ENCODE measurements around a stretch of chr11.

GRCh38 chr11:35157991-35159205 lies 19.4 kb downstream of the CD44 start:
- PRO-cap = no peak

DNA sequence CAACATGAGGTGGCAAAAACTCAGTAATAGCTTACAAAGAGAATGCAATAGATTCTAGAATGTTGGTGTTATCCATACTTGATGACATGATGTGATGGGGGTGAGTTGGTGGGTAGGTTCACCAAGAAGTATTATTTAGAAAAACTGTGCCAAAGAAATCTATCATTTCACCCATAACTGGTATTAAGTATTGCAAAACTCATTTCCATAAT lies 39.6 kb downstream of the CD44 start:
- PRO-cap = no peak

DNA sequence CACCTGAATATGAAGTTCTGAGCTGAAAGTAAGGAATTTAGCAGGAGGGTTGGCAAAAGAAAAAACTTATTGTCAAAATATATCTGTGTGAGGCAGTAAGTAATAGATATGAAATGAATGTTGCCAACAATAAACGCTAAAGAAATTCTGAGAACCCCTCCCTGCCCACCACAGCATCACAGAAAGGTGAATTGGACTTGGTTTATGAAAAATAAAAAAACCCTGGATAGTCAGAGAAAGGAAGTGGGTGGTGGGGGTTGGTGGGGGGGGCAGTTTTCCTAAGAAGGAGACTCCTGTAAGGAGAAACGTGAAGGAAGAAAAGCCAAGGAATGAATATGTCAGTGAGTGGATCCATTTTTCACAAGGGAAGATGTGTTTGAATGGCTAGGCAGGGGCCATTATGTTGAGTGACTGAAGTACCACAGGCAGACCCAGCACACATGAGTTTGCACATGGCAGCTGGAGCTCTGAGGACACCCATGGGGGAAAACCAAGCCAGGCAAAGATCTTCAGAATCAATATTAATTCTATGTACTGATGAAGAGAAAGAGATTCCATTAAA lies 67.5 kb downstream of the CD44 start:
- PRO-cap = no peak

- PRO-cap = no peak
These were observed 75.9 kb downstream of the CD44 start for GRCh38 chr11:35214568-35215481.

GRCh38 chr11:35226216-35226621 lies 87.2 kb downstream of the CD44 start:
- PRO-cap = no peak

DNA sequence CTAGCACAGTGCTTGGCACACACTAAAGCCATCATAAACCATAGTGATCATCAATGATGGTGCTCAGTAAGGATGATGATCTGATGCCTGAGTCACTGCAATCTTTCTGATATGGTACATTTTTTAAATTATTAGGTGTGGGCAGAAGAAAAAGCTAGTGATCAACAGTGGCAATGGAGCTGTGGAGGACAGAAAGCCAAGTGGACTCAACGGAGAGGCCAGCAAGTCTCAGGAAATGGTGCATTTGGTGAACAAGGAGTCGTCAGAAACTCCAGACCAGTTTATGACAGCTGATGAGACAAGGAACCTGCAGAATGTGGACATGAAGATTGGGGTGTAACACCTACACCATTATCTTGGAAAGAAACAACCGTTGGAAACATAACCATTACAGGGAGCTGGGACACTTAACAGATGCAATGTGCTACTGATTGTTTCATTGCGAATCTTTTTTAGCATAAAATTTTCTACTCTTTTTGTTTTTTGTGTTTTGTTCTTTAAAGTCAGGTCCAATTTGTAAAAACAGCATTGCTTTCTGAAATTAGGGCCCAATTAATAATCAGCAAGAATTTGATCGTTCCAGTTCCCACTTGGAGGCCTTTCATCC lies 90.1 kb downstream of the CD44 start:
- PRO-cap = no peak

GRCh38 chr11:35247350-35247788 lies 108.4 kb downstream of the CD44 start:
- PRO-cap = no peak

GRCh38 chr11:35272496-35273121 lies 133.6 kb downstream of the CD44 start:
- PRO-cap = no peak

DNA sequence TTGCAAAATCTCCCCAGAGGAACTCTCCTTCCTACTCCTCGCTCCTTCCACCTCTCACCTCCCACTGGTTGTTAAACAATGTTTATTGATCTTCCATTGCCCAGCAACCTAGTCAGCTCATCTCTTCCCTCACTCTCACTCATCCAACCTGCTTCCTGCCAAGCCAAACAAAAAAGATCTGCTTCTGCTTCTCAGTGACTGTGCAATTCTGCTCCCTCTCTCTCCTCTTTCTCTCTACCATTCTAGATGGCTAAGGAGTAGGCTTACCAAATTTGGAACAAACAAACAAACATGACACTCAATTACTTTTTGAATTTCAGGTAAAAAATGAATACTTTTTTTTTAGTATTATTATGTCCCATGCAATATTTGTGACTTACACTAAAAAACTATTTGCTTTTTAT lies 114.9 kb downstream of the SLC1A2 start:
- PRO-cap = no peak

DNA sequence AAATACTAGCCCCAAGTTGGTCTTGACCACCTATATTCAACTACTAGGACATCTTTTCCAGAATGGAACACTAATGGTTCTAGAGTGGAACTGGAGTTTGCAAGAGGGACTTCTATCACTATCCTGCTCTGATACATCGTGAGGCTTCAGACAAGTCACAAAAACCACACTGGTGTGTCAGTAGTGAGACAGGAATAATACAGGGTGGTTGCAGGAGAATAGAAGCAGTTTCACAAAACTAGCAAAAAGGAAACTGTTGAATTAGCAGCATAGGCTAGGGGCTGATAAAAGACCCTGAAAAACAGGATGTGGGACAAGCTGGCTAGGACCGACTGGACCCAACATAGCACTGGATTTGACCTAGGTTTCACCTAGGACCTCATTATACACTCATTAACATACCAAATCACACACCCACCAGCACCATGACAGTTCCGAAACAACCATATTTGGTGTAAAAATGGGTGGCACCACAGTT lies 76.4 kb downstream of the SLC1A2 start:
- PRO-cap = no peak

- PRO-cap = no peak
These were observed 981 bp downstream of the PAMR1 start for GRCh38 chr11:35524446-35524824.

DNA sequence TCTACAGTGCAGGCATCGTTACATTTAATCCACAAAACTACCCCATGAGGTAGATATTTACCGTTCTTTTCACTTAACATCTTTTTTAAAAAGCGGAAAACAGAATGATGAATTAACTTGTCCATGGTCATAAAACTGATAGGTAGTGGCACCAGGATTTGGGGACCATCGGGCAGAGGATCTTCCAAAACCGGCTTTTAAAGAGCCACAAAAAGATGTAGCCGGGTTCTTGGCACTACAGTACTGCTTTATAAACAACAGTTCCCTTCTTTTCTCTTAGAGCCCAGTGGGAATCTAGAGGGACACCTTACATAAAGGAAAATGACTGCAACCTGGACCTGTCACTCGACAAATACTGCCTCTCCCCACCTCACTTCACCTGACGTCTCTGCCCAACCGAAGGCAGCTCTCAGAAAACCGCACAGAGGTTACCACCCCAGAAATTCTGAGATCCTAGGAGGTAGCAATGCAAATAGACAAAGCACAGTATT lies 718 bp upstream of the TRIM44 start:
- PRO-cap = bidirectional peak, plus-strand start at position 439 of the sequence, minus-strand start at position 353 of the sequence

DNA sequence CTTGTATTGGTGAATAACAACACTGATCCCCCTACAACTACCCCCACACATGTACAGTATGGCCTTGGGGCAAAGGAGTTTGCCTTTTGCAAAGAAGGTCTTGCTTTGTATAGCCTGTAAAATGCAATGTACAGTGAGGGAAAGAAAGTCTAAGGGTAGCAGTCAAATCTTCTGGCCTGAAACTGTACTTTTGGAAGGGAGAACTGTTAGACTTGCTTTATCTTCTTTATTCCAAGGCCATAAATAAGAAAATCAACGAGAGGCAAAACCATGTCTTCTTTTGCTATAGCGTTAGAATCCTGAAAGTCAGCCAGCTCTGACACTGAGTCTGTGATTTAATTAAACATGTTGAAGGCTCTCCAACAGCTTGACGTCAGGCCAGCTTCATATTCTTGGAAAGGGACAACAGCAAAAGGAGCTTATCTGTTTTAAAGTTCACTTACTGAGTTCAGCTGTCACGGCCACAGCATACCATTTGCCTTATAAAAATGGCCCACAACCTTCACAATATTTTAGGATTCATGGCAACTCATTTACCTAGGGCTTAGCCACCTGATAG lies 131.1 kb upstream of the LDLRAD3 start:
- PRO-cap = no peak

DNA sequence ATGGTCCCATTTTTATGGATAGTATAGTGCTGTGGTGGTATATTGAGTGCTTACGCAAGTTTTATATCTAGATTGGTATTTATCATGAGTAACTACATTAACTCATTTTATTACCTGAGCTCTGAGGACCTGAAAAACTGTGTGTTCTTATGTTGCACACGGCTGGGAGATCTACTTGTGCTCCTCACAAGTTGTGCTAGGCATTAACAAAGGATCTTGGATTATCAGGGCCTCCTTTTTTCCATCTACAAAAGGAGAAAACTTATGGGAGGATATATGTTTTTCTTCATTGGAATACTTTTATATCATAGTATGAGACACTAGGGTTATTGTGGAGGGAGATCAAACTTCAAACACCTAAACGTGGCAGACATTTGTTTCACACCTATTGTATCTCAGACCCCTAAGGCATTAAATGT lies 75.3 kb downstream of the PRR5L start:
- PRO-cap = no peak

DNA sequence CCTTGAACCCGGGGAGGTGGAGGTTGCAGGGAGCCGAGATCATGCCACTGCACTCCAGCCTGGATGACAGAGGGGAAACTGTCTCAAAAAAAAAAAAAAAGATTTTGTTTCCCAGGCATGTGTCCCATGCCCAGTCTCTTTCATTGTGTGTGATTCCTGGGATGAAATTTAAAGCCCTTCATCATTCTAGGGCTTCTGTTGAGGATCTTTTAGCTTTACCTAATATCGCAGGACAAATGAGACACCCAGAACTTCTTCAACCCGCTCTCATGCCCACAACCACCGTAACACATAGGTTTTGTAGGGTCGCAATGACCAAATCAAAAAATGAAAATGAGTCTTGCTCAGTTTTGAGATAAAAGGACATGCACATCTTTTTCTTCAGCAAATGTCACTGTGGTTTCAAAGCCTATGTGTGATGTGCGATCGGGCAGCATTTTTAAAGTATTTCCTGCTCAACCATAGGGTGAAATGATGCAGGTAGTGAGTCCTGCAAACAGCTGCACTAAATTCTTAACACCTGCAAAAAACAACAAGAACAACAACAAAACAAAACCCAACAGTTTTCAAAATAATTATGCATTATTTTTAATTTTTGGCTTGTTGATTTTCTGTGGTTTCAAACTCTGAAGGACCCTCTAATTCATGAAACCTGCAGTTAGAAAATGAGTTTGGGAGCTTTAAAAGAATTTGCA lies 79.2 kb downstream of the PRR5L start:
- PRO-cap = no peak

- PRO-cap = no peak
These were observed 80.1 kb downstream of the PRR5L start for GRCh38 chr11:36375867-36376870.

DNA sequence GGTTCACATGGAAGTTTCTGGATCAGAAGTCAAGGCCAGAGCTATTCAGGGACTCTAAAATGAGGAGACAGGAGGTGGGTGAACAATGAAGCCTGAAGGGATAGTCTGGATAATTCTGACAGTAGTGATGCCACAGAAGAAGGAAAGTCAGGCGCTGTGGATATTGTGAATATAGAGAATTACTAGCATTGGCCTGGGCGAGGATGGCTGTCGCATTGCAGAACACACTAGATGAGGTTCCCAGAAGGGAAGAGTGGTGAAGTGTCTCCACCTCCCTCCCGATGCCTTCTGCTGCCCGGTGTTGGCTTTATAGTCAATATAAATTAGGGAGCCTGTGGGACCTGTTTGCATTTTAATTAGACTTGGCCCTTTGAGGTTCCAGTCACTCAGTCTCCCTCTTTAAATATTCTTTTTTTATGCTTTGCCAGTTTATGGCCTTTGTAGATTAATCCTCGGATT lies 84.0 kb downstream of the PRR5L start:
- PRO-cap = no peak

GRCh38 chr11:36449958-36450572 lies 60.0 kb downstream of the TRAF6 start:
- PRO-cap = no peak

GRCh38 chr11:36455627-36456581 lies 54.2 kb downstream of the TRAF6 start:
- PRO-cap = no peak

GRCh38 chr11:39928737-39929012 lies 1530.8 kb downstream of the LRRC4C start:
- PRO-cap = no peak

Data from NALM6 (cell line).